Neural cell (in vitro differentiated cells): ENCODE results near the genes SAMD7 and TMEM212.

GRCh38 chr3:169307214-169307717 is 356.2 kb downstream of the MECOM start:
- RAMPAGE, long total RNA = no peak

GRCh38 chr3:169384859-169385407 is 278.6 kb downstream of the MECOM start:
- RAMPAGE, long total RNA = no peak

DNA sequence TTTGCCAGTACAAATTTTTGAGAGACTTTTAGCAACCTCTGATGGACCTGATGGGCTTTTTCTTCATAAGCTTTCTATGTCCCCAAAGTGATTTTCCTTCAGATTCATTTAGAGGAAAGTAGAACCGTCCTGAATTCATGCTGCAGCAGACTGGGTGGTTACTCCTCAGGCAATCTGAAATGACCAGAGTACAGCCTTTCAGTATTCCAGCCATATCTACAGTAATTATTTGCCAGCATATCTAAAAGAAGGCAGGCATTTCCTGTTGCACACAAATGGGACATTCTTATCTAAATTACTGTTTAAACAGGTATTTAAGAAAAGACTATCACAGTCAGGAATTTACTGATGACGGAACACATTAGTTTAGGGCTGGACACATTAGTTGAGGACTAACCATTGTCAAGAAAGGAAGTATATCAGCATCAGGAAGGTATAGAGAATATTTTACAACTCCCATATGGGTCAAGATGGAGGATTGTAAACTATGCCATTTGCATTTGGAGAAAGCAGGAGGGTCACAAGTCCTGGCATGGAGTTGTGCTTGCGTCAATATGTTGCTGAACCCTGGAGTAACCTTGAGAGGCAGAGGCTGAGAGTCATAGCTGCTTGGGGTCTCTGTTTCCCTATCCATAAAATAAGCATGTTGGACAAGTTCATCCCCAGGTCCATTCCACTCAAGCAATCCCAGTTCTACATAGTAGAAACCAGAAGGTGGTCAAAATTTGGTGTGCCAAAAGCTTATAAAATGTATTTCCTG is 273.8 kb downstream of the MECOM start:
- RAMPAGE, long total RNA = no peak

- RAMPAGE, long total RNA = no peak
Observed at GRCh38 chr3:169865150-169865794, 4.5 kb downstream of the LRRC31 start.

DNA sequence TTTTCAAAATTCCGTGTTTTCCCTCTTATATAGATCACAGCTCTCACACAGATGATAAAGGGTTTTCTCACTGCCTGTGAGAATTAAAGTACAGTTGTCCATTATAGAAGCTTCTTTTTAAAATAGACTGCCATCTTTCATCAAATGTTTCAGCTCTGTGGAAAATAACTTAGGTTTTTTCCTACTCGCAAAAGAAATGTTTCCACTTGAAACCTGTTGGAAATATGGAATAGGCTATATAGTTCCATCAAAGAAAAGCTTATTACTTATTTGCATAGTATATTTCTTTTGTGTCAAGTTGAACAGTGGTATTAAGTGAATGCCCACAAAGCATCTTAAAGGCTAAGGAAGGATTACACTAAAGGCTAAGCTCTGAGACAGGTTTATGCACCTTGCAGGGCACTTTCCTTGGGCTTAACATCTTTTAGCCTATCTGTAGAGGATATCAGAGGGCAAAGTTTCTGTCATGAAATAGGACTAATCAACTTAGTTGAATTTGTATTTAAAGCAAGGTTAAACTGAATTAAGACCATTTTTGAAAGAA is at the start of gene SAMD7:
Gene SAMD7, plus strand, starts transcription at position 411 of the 544 bp plus-strand sequence.
- RAMPAGE, long total RNA = no peak

DNA sequence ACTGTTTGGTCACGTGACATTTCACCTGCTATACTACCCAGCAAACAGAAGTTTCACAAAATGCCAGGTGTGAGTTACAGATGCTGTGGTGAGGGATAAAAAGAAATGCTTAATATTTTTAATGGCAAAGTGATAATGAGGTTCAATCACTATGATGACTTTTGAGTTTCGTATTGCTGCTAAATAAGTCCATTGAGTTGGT is 26.1 kb upstream of the SEC62 start:
- RAMPAGE, long total RNA = no peak

- RAMPAGE, long total RNA = no peak
Observed at GRCh38 chr3:169954912-169955403, 11.6 kb upstream of the SEC62 start.

- RAMPAGE, long total RNA = no peak
Observed at GRCh38 chr3:169976678-169977070, 10.1 kb downstream of the SEC62 start.

GRCh38 chr3:170038572-170039137 is 860 bp downstream of the GPR160 start:
- RAMPAGE, long total RNA = no peak

GRCh38 chr3:170420309-170421016 is 1.8 kb downstream of the CLDN11 start:
- RAMPAGE, long total RNA = no peak

GRCh38 chr3:170429894-170430541 is 11.3 kb downstream of the CLDN11 start:
- RAMPAGE, long total RNA = no peak

- RAMPAGE, long total RNA = no peak
Observed at GRCh38 chr3:170474883-170475281, 56.2 kb downstream of the CLDN11 start.

DNA sequence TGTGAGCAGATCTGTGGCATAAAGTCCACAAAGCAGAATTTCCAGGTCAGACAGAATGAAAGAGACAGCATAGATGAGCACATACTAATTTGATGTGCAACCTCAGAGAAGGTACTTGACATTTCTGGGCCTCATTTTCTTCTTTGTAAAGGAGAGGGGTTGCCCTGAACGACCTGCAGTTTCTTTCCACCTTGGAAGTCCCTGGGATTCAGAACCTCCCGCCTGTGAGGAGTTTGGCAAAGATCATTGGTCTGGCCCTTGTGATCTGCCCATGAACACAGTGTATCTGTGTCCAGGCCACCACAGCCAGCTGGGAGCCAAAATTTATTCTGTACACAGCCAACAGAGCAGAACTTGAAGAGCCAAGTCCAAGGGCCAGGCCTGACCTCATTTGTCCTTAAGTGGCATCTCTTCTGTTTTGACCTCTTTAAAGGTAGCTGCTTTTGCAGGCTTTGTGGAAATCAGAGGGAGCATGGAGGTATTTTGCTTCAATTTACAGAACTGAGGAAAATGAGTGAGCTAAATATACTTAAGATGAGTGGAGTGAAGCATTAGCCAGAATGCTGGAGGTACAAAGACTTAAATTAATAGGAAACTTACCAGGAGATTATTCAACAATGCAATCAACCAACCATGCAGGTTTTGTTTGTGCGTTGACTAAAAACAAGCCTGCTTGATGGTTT is 57.3 kb upstream of the SLC7A14 start:
- RAMPAGE, long total RNA = no peak

DNA sequence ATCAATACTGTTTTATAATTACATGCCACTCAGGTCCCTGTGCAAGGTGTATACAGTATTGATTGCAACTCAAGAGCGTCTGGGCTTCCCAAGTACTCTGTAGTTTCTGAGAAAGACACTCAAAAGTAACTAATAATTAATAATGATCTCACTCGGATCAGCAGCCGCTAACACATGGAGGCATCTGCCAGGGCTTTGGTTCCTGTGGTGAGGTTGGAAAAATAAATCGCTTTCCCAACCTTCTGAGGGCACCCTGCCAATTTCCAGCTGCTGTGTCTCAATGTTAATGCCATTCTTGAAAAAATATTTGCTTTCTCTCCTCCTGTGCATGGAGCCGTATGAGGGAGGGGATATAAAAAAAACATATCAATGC is 116.4 kb upstream of the SLC2A2 start:
- RAMPAGE, long total RNA = no peak

DNA sequence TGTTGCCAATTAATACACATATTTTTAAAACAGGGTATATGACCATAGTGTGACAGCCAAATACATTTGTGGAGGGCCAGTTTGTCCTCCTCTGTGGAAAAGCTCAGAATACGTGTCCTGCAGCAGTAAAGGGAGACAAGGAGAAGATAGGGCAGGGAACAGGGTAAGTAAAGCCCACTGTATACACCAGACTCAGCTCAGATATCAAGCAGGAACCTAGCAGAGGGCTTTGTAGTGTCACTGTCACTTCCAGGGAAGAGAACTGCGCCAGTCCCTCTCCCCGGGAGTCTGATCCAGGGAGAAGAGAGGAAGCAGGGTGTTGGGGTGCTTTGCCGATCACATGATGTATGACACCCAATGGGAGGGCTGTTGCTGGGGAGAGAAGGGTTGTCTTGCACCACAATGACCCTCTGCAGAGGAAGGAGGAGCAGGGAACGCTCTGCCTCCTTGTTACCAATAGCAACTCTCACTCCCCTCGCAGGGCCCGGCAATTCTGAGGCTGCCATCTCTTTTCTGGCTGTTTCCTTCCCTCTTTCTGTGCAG is 147.2 kb upstream of the SLC2A2 start:
- RAMPAGE, long total RNA = no peak

GRCh38 chr3:171457380-171458525 is 2.5 kb downstream of the TNIK start:
- RAMPAGE, long total RNA = no peak

- RAMPAGE, long total RNA = no peak
Observed at GRCh38 chr3:171480509-171480918, 20.3 kb upstream of the TNIK start.

DNA sequence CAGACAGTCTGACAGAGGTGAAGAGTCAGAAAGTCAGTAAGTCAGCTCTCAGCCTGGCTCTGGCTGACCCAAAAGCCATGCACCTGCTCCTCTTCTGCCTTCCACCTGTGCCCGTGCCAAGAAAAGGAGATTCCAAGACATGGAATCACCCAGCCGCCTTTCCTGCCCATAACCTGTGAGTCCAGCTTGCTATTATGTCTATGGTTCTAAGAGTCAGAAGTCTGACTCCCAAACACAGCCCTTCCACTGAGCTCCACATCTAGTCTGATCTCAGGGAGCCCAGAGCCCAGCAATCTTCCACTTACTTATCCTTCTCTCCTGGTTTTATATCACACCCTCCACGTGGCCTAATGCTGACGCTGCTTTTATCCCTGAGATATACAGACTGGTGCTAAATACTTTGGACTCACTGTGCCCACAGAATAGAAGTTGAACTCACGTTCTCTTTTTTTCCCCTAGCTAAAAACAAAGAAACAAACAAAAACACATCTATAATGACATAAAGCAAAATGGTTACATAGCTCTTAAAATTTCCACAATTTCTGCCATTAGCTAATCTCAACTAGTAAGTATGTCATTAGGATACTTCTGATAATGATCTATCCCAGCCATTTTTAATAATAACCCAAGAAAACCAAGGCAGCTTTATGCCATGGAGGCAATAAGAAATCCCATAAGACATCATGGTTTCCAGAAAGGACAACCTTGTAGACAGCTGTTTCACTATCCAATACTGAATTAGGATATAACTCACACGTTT is 65.9 kb downstream of the PLD1 start:
- RAMPAGE, long total RNA = no peak

DNA sequence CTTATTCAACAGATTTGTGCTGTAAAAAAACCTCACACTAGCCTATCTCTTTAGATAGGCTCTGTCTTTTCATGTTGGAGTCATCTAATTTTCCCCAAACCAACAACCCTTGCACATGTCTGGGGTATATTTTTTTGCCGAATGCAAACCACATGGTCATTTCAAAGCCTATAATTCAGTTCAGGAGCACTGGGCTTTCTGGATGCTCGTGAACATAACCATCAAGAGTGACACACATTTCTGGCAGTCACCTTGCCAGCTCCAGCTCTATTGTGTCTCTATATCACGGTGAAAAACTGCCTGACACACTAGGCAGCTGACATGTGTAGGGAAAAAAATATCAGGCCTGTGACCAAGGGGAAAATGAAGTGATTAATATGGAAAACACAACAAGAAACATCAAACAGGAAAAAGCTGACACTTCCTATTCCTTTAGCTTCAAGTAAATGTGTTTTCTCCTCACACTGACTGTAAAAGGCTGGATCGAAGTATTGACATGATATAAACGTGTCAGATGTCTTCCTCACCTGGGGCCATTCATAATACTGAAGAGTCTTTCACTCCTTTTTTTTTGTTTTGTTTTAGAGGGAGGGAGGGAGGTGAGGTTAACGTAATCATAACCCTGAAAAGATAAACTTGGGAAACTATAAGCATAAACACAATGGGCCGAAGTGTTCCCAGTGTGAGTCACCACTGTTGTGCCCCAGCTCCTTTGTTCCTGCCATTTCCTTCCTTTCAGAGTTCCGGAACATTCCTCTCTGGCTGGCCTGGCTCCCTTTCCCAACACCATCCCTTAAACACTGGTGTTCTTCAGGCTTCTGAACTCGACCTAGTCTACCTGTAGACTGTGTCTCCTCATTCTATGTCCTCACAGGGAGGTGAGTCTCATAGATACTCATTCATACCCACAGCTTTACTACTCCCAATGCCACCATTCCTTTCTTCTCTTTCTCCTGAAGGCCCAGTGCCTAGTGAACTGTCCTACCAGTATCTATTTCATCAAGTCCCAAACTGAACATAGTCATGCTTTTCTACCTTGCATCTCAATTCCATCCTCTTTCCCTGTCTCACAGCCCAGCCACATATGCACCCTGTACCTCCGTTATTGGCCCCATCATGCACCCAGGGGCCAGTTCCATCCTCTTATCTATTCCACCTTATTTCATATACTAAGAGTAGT is 18.7 kb downstream of the PLD1 start:
- RAMPAGE, long total RNA = no peak

DNA sequence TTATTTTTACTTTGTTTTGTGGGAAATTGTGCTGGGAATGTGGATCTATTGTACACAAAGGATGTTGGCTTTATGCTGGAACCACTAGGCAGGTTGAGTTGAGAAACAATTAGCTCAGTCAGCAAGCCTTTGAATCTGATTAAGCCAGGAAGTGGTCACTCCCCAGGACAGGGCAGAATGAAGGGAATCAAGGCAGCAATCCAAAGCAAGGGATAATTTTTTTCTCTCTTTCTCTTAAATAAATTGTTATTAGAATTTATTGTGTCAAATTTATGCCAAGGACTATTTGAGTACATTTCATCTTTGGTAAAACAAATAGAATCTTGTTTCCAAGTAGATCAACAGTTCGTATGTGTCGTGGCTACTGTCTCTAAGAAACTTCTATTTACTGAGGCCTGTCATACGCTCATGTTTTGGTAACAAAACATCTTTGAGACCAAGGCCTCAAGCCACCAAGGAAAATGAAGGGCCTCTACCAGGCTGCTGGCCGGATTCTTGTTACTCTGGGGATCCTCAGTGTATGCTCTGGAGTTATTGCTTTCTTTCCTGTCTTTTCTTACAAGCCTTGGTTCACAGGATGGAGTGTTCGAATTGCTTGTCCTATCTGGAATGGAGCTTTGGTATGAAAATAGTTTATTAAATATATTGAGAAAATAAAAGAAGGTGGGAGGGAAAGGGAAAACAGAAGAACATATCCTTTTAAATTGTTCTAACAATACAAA is at the start of gene TMEM212:
Gene TMEM212, plus strand, starts transcription at position 427 of the 722 bp plus-strand sequence.
- RAMPAGE, long total RNA = no peak